Skeletal muscle satellite cell (primary cell): ENCODE results near the genes NSG2 and EIF4E1B.

- CAGE, long polyA plus RNA, result no peak
These were observed 30.8 kb upstream of the C5orf47 start for GRCh38 chr5:173957610-173959095.

DNA sequence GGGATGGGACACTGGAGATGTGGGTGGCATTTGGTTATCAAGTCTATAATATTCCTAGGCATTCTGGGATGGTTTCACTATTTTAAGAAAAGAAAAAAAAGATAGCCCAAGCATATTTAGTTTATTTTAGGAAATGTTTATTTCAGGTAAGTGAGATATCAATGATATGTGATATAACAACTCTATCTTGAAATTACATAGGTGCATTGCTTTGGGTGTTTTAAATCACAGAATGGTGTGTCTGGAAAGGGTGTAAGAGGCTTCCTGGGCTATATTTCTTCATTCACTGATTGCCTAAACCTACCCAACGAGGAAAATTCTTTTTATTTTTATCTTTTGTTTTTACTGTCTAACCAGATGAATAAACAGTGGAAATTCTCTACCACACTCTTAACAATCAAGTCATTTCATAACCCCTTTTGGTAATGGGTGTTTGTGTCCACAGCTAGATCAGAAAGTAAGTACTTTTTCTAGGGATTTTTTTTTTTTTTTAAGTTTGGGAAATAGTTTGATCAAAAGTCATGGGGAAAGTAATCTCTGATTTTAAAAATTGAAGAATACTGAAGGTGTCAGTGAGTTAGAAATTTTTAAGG is 27.6 kb upstream of the C5orf47 start:
- CAGE, long polyA plus RNA, result no peak

- CAGE, long polyA plus RNA, result no peak
These were observed at the start of gene NSG2 for GRCh38 chr5:174045477-174045959. NSG2 (plus strand) TSS chr5:174045706.

GRCh38 chr5:174336007-174336429 is 290.5 kb downstream of the NSG2 start:
- CAGE, long polyA plus RNA, result no peak

- CAGE, long polyA plus RNA, result no peak
These were observed 219.9 kb upstream of the MSX2 start for GRCh38 chr5:174504446-174504899.

DNA sequence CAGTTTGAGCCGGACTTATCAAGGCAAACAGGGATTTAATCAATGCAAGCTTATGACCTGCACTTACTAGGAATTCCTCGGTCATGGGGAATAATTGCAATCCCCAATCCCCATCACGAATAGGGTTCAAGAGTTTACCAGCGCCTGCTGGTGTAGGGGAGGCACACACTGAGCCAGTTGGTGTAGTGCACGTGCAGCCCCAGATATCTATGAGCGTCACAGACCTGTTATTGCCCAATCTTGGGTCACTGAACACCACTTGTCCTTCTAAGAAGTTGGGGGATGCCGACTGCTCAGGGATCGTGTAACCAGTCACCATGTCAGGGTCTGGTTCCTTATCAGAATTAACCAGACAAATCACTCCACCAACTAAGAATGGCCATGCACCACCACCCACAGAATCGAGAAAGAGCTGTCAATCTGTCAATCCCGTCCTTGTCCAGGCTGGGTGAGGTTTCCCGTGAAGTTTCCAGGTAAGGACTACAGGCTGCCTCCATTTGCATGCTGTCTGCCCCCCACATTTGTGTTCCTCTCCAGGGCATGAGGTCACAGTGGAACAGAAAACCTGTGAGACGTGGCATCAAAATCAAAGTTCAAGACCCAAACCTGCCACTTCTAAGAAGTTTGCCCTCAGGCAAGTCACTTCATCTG is 329.1 kb downstream of the DRD1 start:
- CAGE, long polyA plus RNA, result no peak

DNA sequence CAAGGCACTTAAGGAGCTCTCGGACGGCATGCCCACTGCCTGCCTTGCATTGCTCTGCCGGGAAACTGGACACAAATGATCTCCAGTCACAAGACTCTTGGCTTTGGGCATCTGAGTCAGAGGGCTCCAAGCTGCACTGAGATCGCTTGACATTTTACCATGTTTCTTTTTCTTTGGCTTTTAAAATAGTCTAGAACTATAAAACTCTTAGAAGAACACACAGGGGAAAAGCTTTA is 43.6 kb upstream of the HRH2 start:
- CAGE, long polyA plus RNA, result no peak

GRCh38 chr5:175690939-175691545 is 33.2 kb downstream of the HRH2 start:
- CAGE, long polyA plus RNA, result no peak

DNA sequence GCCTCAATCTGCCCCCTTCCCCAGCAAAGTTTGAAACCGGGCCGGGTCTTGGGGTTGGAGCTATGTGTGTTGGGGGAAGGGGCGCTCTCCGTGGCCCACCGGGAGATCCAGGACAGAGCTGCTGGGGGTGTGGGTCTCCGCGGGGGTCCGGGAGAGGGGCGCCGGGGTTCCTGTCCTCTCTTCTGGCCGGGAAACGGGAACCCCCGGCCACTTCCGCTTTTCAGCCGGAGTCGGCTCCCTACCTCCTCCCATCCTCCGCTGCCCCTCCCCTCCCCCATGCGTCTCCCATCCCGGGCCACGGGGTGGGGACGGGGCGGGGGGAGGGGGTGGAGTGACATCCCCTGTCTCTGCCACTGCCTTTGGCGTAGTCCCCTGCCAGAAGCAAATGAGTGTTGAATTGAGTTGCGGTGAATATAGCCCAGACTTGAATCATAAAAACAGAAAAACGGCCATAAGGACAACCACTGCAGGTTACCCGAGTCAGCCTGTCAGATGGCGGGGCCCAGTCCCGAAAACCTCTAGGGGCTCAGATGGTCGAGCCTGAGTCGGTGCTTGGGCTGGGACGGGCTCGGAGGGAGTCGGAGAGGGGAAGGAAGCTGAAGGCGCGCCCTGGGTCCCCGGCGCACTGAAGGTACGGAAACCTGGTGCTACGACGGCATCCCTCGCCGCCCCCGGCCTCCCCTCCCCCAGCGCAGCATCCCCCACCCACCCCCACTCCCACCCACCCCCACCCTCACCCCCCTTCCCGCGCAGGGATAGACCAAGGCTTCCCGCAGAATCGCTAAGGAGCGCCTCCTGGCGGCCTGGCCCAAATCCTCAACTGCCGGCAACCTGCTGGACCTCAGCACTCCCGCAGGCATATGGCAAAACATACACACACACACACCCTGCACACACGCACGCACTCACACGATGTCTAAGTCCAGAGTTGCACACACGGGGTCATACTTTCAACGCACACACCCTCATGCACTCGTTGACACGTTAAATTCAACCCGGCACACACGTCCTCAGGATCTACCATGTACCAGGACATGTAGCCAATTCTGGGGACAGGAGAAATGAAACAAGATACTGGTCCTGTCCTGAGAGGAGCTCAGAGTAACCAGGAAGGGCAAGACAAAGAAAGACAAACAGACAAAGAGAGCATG is 1.4 kb downstream of the CPLX2 start:
- CAGE, long polyA plus RNA, result no peak

DNA sequence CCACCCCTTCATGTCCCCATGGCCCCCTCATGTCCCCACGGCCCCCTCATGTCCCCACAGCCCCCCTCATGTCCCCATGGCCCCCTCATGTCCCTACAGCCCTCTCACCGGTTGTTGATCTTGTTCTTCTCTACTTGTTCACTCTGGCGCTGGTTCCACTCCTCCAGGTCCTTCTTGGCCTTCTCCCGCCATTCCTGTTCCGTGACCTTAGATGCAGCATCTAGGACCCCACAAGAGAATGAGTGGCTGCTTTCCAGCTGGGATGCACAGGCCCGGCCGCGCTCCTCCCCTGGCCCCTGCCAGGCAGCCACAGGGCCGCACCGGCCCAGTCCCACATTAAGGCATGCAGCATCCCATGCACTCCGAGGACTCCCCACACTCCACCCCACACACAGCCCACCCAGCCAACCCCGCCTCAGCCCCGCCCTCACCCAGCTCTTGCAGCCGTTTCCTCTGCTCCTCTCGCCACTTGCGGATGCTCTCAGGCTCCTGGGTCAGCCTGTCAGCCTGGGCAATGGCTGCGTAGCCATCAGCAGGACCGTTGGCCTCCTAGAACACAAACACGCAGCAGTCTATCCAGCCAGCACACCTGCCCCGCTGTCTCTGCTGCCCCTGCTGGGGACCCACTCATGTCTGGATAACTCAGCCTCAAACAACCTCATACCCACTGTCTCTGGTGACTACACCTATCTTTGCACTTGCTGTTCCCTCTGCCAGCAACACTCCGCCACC is 9.1 kb downstream of the HIGD2A start:
- CAGE, long polyA plus RNA, result no peak

DNA sequence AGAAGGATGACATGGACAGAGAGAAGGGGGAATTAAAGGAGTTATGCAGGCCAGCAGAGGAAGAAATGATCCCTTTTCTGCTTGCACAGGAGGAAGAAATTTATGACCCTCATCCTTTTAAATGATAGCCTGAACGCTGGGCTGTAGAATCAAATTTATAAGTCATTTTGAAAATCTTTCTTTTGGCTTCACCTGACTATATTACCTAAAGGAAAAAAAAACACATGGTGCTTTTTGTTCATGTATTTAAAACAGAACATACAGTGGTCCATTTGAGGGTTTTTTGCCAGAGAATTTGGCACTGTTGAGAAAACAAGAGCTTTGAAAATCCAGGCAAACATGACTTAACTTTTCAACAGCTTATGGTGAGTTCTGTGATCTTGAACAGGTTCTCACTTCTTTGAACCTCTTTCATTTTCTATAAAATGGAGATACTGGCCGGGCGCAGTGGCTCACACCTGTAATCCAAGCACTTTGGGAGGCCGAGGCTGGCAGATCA is 5.2 kb downstream of the FAF2 start:
- CAGE, long polyA plus RNA, result no peak

GRCh38 chr5:176540723-176541126 is 3.5 kb upstream of the RNF44 start:
- CAGE, long polyA plus RNA, result no peak

DNA sequence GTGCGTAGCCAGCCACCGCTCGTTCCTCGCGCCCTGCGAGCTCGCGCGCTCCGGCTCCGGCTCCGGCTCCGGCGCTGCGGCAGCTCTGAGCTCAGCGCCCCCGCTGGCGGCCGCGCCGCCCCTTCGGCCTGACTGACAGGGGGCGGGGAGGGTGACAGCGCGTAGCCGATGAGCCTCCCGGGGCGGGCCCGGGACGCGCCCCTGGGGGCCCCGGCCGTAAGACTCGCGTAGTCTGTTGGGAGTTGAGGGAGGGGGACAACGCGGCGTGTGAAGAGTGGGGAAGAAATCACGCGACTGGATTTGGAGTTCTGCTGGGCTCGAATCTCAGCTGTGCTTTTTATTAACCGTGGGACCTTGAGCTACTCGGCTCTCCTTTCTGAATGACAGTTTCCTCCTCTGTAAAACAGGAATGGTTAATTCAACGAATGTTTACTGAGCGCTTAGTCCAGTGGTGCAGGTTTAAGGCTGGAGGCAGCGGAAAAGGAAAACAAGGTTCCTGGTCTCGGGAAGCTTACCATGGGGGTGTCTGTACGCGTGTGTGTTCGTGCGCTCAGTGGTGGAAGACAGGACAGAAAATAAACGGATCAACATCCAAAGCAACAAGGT is at the start of gene EIF4E1B:
Gene EIF4E1B (plus strand): TSS at position 228 of the 606 bp plus-strand sequence.
- CAGE, long polyA plus RNA, result no peak

DNA sequence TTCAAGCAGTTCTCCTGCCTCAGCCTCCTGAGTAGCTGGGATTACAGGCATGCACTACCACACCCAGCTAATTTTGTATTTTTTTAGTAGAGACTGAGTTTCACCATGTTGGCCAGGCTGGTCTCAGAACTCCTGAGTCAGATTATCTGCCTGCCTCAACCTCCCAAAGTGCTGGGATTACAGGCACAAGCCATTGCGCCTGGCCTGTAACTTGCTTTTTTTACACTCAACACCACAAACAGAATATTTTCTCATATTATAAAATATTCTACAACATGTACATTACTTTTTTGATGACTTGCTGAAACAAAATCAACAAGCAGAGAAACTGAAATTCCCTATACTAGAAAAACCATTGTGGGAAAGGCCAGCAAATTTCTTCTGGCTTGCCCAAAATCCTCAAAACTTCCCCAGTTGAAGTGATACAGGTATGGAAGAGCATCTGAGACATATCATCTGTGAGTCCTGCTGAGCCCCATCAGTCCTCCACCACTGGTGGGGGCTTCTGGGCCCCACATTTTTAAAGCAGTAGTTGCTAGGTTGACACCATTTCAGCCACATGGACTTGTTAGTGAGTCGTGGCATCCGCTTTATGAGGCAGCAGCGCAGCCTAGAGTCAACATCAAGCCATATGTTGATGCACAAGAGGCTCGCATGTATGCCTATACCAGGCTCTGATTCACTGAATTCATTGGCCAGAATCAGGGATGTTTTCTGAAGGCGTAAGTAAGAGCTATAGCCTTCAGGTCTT is 26.6 kb downstream of the ZNF346 start:
- CAGE, long polyA plus RNA, result no peak

DNA sequence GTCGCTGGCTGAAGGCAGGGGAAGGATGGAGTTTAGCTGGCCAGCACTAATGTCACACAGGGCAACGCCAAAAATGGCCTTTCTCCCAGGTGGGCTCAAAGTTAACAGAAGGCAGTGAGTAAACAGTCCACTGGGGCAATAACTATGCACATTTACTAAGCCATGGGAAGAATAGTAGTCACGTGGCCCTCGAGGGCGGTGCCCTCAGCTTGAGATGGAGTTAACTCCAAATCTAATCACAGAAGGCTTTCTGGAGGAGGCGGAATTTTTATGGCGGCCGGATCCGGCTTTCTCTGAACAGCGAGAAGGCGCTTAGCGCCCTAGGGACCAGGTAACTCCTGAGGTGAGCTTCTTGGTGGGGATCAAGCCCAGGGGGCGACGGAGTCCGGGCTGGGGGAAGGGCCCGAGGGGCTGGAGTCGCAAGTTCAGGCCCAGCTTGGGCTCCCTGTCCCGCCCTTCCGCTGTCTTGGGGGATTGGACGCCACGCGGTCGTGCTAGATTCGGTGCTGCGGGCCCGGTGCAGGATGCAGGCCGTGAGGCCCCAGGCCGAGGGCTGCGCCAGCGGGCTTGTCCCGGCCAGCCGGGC is 1.9 kb upstream of the NSD1 start:
- CAGE, long polyA plus RNA, result no peak

DNA sequence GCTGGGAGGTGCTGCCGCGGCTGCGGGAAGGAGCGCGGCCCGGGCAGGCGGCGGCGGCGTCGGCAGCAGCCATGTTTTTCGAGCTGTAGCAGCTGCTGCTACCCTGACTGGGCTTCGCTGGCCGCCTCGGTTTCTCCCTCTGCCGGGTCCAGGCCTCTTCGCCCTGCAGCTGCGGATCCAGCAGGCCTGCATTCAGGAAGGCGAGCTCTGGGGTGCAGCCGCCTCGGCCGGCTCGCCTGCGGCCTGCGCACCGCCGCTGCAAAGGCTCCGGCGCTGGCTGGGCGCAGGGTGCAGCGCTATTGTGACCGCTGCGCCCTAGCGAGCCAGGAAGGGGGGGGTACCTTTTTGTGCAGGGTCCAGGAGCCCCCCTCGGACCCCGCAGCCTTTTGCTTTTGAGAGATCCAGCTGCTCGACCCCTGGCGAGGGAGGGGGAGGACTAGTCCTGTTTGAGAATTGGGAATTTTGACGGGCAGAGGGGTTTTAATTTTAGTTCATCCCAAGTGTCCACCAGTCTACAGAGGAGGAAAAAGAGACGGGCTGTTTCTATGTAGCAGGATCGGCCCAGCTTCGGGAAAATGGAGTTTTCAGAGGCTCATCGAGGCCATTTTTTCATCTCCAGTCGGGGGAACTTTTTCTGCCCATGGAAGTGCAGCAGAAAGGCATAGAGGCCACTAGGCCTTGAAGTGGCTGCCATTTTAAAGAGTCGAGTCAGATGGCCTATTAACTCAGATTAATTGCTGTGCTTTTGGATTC is 934 bp downstream of the NSD1 start:
- CAGE, long polyA plus RNA, result no peak

- CAGE, long polyA plus RNA, result no peak
These were observed 76.0 kb downstream of the NSD1 start for GRCh38 chr5:177209520-177210012.

GRCh38 chr5:177305571-177306819 is 2.4 kb downstream of the PRELID1 start:
- CAGE, long polyA plus RNA, result no peak

GRCh38 chr5:177319518-177320104 is 7.9 kb upstream of the MXD3 start:
- CAGE, long polyA plus RNA, result no peak

GRCh38 chr5:177338978-177339913 is 12.2 kb downstream of the LMAN2 start:
- CAGE, long polyA plus RNA, result no peak